Mesenteric fat pad (tissue), 1 donor: Measurements from ENCODE around the genes EEF1B2 and DYTN.

- PRO-cap = no peak
Measured at GRCh38 chr2:203858907-203859904, 8.4 kb upstream of the CTLA4 start.

DNA sequence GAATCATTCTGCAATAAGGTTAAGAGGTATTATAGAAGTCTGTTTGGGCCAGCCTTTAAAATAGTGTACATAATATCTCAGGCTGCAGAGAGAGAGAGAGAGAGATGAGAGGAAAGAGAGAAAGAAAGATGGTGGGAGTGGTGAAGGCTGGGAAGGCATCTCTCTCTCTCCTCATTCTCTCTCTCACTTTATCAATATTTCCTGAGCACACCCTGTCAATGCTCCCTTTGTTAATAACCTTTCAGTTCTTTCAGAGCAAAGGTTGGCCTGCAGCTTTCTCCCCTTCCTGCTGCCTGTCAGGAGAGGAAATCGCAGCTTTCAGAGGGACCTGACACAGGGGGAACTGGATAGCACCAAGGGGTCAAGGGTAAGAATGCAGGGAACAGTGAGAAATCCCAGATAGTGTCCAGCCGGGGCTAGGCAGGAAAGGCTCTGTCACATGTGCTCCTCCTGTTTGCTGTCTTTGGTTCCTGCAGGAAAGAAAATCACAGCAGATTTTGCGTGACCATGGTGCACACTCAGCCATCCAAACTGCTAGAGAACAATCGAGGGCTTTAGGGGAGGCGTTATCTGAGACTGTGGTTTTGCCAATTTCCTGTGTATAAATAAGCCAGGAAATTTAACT, 177.7 kb downstream of the ICOS start:
- PRO-cap = no peak

DNA sequence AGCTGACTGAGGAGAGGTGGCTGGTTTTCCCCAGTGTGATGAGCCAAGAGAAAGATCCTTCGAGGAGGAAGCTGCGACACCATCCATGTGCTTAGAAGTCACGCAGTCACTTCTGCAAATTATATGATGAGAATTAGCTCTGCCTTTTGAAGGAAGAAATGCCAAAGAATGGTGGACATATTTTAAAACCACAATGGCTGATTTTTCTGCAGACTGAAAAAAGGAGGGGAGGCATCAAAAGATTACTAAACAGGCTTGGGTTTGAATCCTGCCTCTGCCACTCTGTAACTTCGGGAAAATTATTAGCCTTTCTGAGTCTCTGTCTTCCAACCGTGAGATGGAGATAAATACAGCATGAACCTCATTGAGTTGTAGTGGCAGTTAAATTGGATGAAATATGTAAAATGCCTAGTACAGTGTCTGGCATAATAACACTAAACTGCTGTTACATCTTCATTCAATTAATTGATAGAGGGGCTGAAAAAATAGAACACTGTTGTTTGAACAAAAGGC, 36.7 kb upstream of the PARD3B start:
- PRO-cap = no peak

GRCh38 chr2:204538206-204539563, 6.6 kb upstream of the PARD3B start:
- PRO-cap = no peak

DNA sequence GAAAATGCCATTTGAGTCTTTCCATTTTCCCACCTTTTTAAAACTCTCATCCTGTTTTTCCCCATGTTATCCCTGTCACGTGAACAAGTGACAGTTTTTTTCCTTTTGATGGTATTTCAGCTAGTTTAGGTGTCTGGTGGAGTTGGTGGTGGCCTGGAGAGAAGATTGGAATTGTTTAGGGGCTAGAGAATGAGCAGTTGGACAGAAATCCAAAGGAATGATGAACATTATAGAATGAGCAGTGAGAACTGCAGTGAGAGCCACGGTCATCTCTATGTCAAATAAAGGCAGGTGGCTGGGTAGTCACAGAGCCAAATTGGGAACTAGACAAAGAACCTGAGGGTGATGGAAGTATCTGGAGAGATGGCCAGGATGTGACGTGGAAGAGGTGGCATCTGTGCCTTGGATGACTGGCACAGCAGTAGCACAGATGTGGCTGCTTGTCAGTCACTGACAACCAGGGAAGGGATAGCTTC, 172.2 kb downstream of the PARD3B start:
- PRO-cap = no peak

DNA sequence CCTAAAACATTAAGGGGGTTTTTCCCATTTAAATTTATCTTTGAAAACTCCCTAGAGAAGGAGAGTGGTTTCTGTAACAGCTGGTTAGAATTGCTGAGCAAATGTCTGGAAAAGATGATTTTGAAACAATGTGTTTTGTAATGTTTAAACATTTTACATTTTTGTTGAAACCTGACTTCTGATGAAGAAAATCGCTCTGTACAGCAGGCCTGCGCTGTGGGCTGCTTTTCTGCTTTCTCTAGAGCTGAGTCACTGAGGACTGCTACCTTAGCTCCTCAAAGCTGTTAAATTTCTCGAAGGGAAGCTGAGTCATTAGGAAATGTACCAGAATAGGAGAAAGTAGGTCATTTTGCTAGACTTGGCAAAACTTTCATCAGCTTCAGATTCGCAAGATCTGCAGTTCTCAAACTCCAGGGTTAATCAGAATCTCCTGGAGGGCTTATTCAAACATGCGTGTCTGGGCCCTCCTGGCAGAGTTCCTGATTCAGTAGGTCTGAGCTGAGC, 297.4 kb downstream of the PARD3B start:
- PRO-cap = no peak

- PRO-cap = no peak
Measured at GRCh38 chr2:204873416-204873888, 328.2 kb downstream of the PARD3B start.

DNA sequence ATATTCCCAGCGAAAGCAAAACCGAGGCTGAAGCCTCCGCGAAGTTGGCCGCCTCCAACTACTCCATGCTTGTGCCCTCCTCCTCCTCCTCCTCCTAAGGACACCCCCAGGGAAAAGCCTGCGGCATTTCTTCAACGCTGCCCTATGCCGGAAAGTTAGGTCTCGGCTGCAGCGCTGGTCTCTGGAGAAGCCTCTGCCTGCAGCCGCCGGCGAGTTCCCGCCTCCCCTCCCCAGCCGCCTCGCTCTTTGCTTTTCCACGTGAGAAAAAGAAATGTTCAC, 3.8 kb downstream of the NRP2 start:
- PRO-cap = no peak

- PRO-cap = no peak
Measured at GRCh38 chr2:205688727-205689125, 6.4 kb downstream of the NRP2 start.

DNA sequence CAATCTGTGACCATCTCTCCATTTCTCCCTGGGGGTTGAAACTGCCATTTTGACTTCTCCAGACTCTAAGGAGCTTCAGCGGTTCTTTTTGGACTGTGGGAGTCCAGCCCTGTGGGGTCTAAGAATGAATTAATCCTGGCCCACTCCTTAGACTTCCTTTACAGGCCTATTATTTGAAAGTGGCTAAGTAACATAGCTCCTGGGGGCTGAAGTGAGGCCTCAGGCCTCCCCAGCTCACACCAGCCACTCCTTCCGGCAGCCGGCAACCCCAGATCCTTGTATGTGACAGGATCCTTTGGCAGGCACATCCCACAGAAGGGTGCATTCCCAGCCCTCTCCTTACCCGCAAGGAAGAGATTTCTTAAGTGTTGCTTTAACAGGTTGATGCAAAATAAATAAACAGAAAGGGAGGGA, 32.4 kb downstream of the NRP2 start:
- PRO-cap = no peak

- PRO-cap = no peak
Measured at GRCh38 chr2:205834710-205835316, 152.5 kb downstream of the NRP2 start.

DNA sequence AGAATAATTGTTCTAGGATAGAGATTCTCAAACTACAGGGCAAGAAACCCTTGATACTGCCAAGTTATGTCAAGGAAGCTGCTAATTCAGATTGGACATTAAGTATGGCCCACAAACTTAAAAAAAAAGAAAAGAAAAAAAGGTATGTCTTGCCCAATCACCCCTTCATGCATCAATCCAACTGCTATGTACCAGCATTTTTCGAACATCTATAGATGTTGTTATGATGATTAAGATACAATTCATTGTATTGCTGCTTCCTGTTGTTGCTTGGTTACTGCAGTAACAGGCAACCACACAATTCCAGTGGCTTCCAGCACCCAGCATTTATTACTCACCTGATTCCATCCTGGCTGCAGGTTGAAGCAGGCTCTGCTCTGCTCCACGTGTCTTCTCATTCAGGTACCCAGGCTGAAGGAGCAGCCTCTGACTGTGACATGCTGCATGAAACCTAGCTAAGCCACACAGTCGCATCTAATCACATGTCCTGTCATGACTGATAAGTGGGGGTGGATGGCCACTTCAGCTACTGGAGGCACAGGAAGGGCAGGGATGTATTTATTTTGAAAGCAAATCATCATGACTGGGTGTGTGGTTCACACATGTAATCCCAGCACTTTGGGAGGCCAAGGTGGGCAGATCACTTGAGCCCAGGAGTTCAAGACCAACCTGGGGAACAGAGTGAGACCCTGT, 196.8 kb downstream of the INO80D start:
- PRO-cap = no peak

DNA sequence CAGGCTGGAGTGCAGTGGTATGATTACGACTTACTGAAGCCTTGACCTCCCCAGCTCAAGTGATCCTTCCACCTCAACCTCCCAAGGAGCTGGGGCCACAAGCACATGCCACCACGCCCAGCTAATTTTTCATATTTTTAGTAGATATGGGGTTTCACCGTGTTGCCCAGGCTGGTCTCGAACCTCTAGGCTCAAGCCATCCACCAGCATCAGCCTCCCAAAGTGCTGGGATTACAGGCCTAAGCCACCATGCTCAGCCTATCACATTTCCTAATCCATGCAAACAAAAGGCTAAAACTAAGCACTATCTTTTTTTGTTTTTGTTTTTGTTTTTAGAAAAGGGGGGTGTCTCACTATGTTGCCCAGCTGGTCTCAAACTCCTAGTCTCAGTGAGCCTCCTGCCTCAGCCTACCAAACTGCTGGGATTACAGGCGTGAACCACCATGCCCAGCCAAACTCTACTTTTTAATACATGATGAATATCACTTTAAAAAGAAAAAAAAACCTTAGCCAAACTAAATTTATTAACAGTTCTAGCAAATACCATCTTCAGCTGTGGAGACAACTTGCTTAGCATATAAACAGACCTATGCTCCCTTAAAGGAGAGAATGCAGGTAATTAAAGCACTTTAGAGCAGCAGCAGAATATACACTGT, 12.3 kb downstream of the INO80D start:
- PRO-cap = no peak

- PRO-cap = no peak
Measured at GRCh38 chr2:206084210-206084774, 1.7 kb downstream of the INO80D start.

DNA sequence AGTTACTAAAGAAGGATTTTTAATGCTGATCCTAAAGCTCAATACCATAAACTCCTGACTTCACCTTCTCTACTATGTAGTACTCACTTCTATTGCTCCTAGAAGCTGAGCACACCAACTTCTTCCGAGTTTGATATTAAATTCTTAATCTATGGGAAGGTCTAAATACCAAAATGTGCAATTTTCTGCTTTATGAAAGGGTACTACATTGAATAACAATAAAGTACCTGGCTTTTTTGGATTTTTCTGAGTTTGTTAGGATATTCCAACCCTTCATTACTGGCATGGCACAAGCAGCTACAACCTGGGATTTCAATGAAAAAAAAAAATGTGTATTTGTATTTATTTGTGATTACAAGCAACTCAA, 10.5 kb downstream of the NDUFS1 start:
- PRO-cap = no peak

- PRO-cap = unidirectional peak, plus-strand start at chr2:206159893
Measured at GRCh38 chr2:206159239-206160348, at the start of gene EEF1B2. TSS of gene EEF1B2 (plus strand) at chr2:206159895.

DNA sequence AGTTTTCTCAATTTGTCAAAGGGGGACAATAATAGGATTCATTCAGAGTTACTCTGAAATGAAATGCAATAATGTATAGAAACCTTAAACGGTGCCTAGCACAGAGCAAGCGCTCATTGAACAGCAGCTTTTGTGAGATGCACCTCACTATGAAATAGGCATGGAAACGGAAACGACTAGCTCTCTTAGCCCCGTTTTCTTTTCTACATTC, 408 bp upstream of the ZDBF2 start:
- PRO-cap = no peak

DNA sequence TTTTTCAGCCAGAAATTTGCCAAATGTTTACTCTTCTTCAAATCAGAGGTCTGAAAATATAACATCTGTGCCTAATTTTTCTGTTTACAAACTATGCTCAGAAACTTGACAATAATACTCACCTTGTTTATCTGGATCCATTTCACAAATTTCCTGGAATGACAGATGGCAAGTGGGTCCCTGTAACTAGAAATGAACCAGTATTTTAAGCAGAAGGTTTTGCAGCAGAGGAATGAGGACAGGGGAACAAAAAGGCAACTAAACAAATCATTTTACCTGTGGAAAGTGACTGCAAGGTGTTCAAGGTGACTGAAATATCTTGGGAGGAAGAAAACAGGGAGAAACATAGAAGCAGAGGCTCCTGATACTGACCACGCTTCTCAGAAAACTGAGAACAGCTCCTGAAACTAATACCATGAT, at the start of gene DYTN:
TSS of gene DYTN (minus strand) at position 258 of the 420 bp plus-strand sequence.
- PRO-cap = no peak

DNA sequence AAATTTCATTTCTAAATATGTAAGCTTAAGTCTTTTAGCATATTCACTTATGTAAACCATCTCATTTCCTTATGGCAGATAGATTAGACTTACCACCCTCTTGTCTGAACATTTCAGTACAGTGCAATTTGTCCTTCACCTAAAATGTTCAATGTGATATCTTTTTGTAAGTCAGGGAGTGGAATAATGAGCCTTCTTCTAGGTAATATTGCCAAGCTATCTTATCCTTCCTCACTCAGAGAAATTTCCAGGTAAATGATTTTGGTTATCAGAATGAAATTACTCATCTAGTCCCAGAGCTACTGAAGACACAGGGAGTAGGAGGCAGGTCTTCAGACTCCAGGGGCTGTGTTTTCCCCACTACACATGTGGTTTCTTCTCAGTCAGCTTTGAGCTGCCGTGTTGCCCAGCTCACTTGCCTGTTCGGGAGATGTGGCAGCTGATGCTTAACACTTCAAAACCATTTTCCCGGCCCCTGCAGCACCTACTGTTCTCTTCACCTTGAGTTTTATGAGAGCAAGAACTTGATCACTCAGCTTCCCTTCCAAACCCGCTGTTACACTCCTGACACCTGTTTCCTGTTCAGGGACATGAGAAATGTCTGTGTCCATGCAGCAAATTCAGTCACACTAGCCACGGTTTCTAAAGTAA, 92.1 kb downstream of the KLF7 start:
- PRO-cap = no peak

DNA sequence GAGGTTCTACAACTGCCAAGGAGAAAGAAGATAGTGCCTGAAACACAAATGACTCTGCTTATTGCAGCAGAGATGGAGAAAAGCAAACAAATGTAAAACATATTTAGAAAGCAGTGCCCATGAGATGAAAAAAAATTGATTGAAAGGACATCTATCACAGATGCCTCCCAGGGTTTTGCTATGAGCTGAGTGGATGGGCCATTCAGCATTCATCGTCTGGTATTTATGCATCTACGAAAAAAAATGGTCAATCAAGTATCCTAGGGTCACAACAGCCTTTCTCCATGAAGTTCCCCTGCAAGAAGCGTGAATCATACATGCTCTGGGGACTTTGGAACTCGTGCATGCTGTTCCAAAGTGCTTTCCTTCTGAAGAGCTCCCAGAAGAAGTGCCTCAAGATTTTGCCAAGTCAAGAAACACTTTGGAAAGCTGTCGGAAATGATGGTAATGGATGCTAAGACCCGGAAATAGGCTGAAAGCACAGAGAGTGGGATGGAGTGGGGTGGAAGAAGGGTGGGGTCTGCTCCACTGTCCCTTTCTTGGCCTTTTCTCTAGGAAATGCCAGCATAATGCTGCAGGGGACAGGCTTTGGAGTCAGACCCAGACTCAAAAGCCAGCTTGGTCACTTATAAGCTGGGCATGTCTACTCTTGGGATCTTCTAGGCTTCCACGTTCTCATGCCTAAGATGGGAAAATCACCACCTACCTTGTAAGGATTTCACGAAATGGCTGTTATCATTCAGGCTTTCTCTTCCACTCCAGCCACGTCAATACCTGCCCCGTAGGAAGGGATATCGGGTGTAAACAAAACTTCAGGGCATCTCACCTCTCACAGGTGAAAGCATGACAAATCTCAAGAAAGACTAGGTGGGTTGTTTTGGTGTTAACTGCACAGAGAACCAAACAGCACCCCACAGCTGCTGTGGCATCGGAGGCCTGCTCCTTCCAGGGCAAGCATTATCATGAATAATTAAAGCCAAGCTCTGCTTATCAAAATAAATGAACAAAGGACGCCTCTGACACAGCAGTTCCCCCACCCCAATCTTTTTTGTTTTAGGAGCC, 59.1 kb downstream of the KLF7 start:
- PRO-cap = no peak